ENCODE data around the gene MSX2.

- PRO-cap = no peak
Measured at GRCh38 chr5:172902915-172903482, 56.2 kb upstream of the RPL26L1 start.

- PRO-cap = no peak
Measured at GRCh38 chr5:172905987-172906207, 53.3 kb upstream of the RPL26L1 start.

DNA sequence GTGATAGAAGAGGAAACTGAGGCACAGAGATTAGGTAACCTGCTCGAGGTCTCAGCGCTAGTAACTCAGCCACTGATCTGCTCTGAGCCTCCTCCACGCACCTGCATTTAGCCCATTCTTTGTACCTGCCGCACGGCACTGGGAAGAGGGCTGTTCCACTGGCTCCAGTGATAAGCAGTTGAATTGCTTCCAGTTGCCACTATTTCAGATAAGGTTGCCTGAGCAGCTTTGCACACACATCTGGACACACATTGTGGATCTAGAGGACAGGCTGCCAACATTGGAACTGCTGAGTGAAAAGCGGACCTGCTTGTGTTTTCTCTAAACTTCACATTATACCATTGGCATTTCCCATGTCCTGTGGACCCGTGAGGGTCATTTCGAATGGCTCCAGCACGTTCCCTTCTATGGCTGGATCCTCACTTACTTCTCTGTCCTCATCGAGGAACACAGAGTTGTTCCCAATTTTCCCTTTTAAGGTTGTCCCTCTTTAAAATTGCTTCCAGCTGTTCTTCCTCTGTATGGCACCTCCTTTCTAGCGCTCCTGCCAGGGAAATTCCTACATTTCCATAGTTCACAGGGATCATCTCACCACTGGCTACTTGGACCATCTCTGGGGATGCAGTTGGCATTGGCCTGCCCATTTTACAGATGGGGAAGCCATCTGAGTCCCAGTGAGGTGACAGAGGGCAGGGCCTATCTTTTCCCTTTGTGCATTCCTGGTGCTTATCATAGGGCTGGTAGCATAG, 45.9 kb upstream of the RPL26L1 start:
- PRO-cap = no peak

GRCh38 chr5:172953823-172954751, 5.1 kb upstream of the RPL26L1 start:
- PRO-cap = no peak

- PRO-cap = no peak
Measured at GRCh38 chr5:173016237-173017095, 32.9 kb downstream of the ATP6V0E1 start.

GRCh38 chr5:173228537-173229118, 6.4 kb downstream of the NKX2-5 start:
- PRO-cap = no peak

GRCh38 chr5:173294550-173295284, 33.5 kb downstream of the STC2 start:
- PRO-cap = no peak

DNA sequence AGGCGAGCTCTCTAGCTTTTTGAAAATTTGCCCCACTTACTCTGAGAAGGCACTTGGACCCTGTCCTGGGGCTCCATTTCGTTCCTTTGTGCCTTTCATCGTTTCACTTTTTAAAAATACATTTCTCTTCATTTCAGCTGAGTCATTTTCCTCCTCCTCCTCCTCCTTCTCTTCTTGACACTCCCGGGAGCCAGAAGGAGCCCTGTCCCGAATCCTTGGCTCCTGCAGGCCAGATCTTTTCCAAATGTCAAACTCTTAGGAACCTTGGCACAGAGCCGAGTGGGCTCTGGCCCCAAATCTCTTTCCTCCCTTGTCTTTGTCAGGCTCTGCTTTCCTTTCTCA, 17.5 kb downstream of the STC2 start:
- PRO-cap = no peak

GRCh38 chr5:173315287-173316546, 12.5 kb downstream of the STC2 start:
- PRO-cap = no peak

DNA sequence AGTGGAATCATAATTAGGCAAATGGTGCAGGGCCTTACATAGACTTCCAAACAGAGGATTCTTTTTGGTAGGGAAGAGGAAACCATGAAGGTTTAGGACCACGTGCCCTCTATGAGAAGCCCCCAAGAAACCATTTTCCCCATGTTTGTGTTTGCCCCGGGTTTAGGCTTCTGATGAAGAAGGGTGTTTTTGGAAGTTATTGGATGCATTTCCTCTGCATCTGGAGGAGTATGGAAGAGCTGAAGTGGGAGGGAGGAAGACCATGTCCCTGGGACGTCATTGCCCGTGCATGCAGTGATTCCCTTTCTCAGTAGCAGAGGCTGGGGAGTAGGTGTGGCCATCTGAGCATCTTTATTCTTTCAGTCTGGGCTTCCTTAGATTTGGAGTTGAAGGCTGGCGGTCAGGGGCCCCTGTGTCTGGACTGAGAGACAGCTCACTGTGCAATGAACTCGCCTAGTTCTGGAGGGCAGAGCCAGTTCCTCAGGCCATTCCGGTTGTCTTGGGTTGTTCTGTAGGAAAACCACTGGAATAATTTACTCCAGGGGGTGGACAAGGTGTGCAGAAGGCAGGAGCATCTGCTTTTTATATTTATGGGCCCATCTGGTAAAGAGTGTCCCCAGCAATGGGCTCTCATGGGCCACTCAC, 9.4 kb downstream of the STC2 start:
- PRO-cap = no peak

DNA sequence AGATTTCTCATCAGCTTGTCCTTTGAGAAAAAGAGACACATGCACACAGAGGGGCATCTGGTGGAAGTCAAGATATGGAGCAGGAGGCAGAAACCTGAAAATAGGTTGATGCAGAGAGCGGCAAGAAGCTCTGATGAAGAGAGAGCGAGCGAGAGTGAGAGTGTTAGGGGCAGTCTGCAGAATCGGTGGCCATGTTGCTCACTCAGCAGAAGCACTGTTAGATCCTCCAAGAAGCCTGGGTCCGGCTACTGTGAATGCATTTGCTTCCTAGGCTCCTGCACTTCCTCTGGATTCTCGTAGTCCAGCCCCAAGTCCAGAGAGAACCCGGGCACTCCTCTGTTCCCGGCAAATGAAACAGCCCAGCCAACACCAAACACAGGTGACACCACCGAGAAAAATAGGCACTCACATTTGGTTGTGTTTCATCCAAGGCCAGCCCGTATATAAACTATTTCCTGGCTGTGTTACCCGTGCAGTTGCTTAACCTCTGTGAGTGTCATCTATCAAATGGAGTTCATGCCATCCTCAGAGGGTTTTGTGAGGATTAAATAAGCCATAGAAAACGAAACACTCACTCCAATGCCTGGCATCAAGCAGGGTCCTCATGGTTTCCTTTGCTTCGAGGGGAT, 115.3 kb downstream of the BOD1 start:
- PRO-cap = no peak

DNA sequence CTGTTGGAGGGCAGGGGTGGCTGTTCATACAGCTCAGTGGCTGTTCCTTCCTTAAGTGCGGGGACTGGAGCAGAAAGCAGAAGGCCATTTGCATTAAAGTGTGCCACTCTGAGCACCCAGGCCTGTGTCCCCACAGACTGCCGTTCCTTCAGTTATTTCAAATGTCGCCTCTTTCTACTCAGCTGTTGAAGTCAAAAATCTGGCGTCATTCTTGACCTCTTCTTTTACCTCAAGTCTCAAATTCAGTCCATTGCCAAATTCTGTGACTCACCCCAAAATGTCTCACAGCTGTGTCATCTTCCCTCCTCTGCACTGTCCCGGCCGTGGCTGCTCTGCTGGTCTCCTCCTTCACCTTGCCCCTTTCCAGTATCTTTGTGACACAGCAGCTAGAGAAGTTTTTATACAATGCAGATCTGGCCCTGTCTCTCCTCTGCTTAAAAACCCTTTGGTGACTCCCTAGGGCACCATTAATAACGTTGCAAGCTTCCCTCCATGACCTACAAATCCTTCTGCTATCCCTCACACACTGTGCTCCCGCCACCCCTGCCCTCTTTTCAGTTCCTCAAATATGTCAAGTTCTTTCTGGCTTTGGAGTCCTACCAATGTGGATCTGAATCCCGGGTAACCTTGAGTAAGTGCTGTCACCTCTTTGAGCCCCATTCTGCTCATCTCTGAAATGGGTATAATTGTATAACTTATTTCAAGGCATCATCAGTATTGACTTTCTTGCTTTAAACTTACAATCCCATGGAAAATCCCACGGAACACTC, 98.3 kb upstream of the BOD1 start:
- PRO-cap = no peak

DNA sequence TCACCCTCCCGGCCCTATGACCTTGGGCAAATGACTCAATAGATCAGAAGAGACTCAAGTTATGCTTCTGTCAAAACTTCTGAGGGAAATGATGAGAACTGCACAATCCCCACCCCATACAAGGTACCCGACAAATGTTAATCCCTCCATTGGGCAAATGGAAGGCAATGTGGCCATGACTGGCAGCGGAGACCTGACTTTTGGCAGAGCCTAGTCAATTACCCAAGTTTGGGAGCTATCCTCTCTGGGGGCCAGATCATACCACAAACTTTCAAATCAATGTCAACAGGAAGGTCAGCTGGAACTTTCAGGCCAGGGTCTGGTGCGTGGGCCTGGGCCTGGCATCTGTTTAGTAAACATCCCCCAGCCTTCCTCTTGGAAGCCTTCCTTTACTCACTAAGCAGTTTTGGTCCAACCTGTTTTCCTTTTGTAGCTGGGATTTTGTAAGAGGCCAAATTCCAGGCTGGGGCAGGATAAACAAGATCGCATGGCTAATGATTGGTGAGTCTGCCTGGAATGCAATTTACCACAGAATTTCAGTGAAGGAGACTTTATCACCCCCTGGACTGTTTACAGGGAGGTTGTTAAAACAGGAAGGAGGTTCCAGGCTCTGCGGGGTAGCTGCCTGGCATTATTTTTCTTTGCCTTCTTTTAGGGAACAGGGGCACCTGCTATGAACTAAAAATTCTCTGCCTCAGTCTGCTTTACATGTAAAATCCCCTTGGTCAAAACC, 64.1 kb upstream of the CPEB4 start:
- PRO-cap = no peak

DNA sequence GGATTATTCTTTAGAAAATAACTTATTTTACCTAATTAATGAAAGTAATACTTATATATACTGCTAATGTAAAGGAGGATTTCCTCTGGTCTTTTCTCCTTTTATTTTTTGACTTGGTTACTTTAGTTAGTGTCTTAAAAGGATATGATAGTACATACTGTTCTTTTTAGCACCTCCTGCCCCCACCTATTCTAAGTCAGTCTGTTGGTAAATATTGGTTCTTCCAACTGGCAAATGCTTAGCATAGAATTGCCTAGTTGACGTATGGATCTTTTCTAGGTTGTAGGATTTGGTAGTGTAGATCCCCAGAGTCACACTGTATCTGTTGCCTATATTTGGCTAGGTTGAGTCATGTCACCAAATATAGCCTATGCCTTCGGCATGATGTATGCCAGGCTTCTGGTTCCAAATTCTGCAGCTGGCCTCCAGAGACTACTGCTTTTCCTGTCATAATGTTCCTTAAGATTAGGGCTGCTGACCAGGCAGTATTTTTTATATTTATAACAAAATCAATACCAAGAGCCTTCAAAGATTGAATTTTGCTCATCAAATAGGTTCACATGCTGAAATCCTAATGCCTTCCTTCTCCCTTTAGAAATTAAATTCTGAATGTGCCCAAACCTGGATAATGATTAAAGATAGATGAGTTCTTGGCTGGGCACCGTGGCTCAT, 38.2 kb downstream of the CPEB4 start:
- PRO-cap = no peak

- PRO-cap = no peak
Measured at GRCh38 chr5:173948844-173949755, 39.9 kb upstream of the C5orf47 start.

DNA sequence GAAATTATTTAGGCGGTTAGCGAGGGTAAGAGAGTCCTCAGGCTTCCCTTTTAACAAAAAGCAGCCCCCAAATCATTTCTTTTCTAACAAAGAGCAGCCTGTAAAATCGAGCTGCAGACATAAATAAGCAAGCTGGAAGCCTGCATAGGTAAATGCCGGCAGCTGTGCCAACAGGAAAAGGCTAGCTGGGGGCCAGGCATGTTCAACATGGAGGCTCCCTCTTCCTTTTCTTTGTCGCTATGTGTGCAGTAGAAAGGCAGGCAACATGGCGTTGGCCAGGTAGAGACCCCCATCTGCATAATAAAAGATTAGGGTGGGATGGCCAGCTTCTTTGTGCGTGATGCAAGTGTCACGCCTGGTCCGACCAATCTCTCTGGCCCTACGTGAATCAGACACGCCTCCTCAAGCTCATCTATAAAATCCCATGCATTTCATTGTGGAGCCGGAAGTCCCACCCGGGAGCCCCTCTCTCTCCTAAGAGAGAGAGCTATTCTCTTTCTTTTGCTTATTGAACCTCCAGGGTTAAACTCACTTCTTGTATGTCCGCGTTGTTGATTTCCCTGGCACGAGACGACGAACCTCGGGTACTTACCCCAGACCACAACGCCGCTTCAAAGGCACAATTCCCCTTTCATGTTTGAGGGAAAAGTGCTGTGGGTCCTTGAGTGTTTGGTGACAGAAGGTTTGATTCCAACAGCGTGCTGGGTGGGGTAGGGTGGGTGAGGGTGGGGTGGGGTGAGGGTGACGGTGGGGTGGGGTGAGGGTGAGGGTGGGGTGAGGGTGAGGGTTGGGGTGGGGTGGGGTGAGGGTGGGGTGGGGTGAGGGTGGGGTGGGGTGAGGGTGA, 25.0 kb upstream of the C5orf47 start:
- PRO-cap = bidirectional peak, plus-strand start at position 437 of the sequence, minus-strand start at position 295 of the sequence

DNA sequence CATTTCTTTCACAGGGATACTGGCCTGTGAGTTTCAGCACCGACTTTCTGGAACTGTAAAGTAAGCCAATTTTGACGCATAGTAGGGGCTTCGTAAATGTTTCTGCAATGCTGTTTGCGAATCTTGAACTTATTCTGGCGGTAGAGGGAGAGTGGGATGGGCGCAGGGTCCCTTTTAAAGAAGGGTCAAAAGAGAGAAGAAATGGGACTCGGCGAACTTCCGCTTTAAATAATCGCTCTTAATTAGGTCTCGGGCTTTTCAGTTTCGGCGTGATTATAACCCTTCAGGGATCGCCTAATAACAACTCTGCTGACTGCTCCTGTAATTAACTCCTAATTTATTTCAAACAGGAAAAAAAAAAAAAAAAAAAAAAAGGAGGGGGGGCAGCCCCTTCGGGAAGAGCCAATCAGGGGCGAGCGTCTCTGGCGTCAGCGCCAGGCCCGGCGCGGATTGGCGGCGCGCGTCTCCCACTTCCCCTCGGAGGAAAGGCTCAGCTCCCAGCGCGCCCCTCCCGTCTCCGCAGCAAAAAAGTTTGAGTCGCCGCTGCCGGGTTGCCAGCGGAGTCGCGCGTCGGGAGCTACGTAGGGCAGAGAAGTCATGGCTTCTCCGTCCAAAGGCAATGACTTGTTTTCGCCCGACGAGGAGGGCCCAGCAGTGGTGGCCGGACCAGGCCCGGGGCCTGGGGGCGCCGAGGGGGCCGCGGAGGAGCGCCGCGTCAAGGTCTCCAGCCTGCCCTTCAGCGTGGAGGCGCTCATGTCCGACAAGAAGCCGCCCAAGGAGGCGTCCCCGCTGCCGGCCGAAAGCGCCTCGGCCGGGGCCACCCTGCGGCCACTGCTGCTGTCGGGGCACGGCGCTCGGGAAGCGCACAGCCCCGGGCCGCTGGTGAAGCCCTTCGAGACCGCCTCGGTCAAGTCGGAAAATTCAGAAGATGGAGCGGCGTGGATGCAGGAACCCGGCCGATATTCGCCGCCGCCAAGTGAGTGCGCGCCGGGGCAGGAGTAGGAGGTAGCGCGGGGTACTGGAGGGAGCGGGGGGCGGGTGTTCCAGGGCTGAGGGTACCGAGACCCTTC, at the start of gene MSX2:
Gene MSX2, plus strand, starts transcription at position 520 of the 1,070 bp plus-strand sequence.
- PRO-cap = bidirectional peak, plus-strand start at position 535 of the sequence, minus-strand start at position 276 of the sequence

DNA sequence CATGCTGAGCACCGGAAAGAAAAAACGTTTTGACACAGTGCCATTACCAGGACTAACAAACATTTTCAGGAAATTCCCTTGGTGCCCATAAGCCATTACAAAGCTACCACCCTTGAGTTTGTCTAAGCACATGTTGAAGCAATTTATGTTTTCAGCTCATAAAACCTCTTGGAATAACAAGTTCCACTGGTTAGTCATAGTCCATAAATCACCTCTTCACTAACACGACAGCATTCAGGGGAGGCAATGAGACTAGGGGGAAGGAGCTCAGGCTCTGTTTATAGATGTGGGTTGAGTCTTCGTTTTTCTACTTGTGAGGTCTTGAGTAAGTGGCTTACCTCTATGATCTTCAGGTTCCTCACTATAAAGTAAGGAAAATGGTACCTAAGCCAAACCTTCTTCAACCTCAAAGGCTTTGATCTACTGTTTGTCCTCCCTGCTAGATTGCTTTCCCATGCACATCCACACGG, 65.5 kb downstream of the DRD1 start:
- PRO-cap = no peak

- PRO-cap = no peak
Measured at GRCh38 chr5:175398048-175398440, 45.9 kb downstream of the DRD1 start.

DNA sequence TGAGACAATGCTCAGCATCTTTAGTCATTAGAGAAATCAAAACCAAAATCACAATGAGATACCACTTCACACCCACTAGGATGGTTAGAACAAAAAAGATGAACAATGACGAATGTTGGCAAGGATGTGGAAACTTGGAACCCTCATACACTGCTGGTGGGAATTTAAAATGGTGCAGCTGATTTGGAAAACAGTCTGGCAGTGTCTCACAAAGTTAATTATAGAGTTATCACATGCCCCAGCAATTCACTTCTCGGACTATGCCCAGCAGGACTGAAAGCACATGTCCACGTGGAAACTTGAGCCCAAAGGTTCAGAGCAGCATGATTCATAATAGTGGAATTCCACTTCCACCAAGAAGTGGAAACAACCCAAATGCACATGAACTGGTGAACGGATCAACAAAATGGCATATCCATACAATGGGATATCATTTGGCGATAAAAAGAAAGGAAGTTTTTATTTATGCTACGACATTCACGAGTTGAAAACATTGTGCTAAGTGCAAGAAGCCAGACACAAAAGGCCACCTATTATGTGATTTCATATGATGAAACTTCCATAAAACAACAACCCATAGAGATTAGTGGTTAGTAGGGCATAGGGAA, 84.9 kb upstream of the HRH2 start:
- PRO-cap = no peak